Neuron (in vitro differentiated cells): ENCODE measurements around the genes TMPRSS11A, YTHDC1, UGT2A1 and CSN3.

- PRO-cap: no peak
Measured at GRCh38 chr4:67659312-67659756, 41.6 kb downstream of the UBA6 start.

- PRO-cap: no peak
Measured at GRCh38 chr4:67963274-67963654, at the start of gene TMPRSS11A. TMPRSS11A (minus strand) TSS chr4:67963493.

DNA sequence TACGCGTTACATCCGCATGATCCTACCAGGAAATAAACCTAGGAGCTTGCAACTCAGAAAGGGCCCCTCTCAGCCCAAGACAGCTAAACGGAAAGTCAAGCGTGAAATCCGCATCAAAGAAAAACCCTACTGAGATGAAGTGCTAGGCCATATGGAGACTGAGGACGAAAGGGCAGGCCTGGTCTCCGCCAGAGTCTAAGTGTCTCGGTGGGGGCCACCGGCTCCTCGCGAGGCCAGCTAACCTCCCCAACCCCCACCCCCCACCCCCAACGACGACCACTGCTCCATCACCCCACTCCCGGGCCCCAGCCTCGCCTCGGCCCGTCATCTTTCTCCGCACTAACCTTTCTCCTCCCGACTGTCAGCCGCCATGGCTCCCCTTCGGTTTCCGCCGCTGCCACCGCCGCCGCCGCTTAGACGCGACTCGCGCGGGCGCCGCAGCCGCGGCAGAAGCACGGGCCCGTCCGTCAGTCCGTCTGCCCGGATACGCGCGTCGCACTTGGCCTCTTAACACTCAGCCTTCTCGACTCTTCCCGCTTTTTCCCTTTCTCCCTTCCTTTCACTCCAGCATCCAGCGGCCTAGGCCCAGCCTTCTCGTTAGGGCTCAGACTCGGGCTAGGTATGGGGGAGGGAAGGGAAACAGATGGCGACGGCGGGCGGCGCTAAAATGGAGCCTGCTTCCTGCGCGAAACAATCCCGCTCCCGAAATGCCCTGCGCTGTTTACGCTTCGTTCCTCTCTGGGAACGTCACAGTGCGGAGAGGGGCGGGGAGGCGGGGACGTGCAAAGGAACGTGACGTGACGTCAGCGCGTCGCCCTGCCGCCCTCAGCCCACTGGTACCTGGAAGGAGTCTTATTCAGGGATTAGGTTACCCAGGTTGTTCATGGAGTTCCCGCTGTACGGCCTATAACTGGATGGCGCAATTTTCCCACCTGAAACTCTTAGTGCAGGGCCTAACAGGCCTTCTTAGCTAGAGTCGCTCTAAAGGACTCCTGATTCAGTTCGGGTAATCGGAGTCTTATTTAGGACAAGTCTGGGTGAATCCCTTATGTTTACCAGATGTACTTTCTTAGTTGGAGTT is at the start of gene YTHDC1:
TSS of gene YTHDC1 (minus strand) at position 709 of the 1,081 bp plus-strand sequence.
- PRO-cap: bidirectional peak, plus-strand start at position 150 of the sequence, minus-strand start at position 623 of the sequence

GRCh38 chr4:68375970-68376360 is 26.1 kb upstream of the YTHDC1 start:
- PRO-cap: no peak

GRCh38 chr4:68568112-68568804 is 7.9 kb downstream of the UGT2B17 start:
- PRO-cap: no peak

DNA sequence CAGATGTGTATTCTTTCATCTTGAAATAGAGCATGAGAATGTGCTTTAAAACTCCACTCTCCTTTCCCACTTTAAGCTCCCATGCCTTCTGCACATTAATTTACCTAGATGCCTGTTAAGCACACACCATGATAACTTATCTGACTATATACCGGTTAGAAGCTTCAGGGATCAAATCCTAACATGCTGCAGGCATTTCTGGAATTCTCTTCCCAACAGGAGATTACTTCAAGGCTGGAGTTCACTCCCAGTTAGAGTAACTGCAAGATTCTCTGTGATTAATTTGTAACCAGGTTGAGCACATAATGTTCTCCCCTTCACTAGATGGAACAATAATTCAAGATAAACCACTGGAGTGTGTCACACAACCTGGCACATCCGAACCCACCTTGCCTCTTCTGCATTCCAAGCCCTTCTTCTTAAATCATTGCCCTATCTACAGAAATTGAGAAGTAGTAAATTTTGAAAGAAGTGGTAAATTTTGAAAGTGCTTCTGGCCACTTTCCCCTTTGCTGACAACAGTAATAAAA is 11.8 kb upstream of the UGT2A3 start:
- PRO-cap: no peak

- PRO-cap: no peak
Measured at GRCh38 chr4:69166325-69166704, 48.2 kb downstream of the UGT2B11 start.

DNA sequence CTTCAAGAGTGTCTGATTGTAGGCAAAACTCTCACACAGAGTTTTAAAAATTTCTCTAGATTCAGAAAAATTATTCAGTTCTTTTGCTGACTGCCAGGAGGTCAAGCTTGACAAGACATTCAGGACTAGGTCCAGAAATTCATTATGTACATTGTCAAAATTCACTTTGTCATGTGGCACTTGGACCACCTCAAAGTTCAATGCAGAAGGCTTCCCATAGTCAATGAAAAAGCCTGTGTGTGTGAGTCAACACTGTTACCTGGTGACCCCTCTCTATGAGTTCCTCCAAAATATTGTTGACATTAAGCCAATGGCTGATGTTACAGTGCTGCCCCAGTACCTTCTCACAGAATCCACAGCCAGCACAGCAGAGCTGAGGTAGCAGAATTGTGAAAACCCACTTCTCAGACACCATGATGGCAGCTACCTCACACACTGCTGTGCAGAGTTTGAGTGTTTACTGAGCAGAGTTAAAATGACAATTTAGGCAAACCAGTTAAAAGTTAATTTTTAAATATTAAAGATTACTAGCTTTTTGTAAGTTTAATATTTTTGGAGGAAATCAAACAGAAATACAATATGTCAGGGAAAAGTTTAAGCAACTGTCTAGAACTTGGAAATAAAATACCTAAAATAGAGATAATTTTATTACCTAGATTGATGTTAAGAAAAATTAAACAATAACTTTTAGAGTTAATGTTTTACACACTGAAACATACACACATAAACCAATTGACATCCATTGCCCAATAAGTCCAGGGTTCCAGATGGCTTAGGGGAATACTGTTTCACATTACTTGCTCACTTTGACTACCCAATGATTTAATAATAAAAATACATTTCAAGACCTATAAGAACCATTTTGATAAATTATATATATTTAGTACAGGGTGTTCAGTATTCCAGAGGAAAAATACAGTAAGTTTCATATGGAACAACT is 22.6 kb upstream of the UGT2B4 start:
- PRO-cap: no peak

DNA sequence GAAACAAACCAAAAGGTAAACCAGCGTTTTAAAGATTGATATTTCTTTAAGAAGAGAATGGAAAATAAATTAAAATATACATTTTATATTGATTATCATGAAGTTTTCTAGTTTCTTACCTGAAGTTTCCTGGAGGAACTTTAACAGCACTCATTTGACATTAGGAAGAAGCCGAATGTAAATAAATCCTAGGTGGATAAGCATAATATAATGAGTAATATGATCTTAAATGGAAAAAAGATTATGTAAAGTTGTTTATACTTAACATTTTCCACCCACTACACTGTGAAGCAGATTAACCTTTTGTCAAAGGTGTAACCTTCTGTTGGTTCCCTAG is at the start of gene UGT2A1:
TSS of gene UGT2A1 (minus strand) at position 179 of the 337 bp plus-strand sequence.
- PRO-cap: no peak

GRCh38 chr4:69858548-69859800 is 971 bp downstream of the SULT1E1 start:
- PRO-cap: no peak

DNA sequence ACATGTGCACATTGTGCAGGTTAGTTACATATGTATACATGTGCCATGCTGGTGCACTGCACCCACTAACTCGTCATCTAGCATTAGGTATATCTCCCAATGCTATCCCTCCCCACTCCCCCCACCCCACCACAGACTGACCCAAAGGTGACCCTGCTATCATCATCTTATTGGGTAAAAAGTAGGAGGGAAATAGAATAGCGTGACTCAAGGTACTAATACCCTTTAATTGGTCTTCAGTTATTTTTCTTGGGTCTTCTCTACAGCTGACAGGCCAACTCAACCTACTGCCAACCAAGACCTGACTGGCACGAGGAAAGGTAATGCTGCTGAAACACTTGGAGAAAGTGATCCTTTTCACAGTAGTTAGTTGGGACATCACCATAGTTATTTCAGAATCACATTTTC is at the start of gene CSN3:
TSS of gene CSN3 (plus strand) at position 252 of the 408 bp plus-strand sequence.
- PRO-cap: no peak

GRCh38 chr4:70703858-70704369 is 15.6 kb downstream of the UTP3 start:
- PRO-cap: unidirectional peak, plus-strand start at chr4:70704045; bidirectional peak, plus-strand start at chr4:70704218, minus-strand start at chr4:70704126

DNA sequence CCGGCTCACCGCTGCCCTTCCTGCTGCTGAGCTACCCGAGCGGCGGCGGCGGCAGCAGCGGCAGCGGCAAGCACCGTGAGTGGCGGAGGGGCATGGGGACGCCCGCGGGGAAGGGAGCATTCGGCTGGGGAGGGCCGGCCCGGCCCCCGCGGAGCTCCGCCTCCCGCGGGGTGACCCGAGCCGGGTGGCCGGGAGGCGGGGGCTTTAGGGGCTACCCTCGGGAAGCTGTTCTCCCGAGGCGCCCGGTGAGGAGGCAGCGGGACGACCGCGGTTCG is 16.6 kb upstream of the RUFY3 start:
- PRO-cap: bidirectional peak, plus-strand start at position 207 of the sequence, minus-strand start outside the sequence

GRCh38 chr4:70994692-70995130 is 1.3 kb downstream of the DCK start:
- PRO-cap: no peak

GRCh38 chr4:71004267-71004941 is 11.0 kb downstream of the DCK start:
- PRO-cap: bidirectional peak, plus-strand start at chr4:71004639, minus-strand start at chr4:71004510

DNA sequence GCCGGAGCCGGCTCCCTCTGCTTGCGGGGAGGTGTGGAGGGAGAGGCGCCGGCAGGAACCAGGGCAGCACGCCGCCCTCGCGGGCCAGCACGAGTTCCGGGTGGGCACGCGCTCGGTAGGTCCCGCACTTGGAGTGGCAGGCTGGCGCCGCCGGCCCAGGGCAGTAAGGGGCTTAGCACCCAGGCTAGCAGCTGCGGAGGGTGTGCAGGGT is 66.3 kb upstream of the SLC4A4 start:
- PRO-cap: no peak

- PRO-cap: no peak
Measured at GRCh38 chr4:71141325-71141524, 45.8 kb upstream of the SLC4A4 start.

- PRO-cap: no peak
Measured at GRCh38 chr4:71230187-71230667, 43.2 kb downstream of the SLC4A4 start.

GRCh38 chr4:71235769-71236266 is 48.8 kb downstream of the SLC4A4 start:
- PRO-cap: no peak

DNA sequence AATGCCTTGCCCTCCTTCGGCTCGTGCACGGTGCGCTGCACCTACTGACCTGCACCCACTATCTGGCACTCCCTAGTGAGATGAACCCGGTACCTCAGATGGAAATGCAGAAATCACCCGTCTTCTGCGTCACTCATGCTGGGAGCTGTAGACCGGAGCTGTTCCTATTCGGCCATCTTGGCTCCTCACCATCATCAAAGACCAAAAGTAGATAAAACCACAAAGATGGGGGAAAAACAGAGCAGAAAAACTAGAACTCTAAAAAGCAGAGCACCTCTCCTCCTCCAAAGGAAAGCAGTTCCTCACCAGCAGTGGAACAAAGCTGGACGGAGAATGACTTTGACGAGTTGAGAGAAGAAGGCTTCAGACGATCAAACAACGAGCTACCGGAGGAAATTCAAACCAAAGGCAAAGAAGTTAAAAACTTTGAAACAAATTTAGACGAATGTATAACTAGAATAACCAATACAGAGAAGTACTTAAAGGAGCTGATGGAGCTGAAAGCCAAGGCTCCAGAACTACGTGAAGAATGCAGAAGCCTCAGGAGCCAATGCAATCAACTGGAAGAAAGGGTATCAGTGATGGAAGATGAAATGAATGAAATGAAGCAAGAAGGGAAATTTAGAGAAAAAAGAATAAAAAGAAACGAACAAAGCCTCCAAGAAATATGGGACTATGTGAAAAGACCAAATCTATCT is 232.7 kb downstream of the SLC4A4 start:
- PRO-cap: no peak